ENCODE measurements around the genes DNAJC1 and SPAG6.

- PRO-cap: no peak
- RAMPAGE, long total RNA, 2 experiments: start-site peak on the minus strand in 1 of 2 experiments, at chr10:18567206-18567298 at its widest, 5 reads per replicate
Measured at GRCh38 chr10:18566977-18568391, 83.9 kb downstream of the NSUN6 start.

DNA sequence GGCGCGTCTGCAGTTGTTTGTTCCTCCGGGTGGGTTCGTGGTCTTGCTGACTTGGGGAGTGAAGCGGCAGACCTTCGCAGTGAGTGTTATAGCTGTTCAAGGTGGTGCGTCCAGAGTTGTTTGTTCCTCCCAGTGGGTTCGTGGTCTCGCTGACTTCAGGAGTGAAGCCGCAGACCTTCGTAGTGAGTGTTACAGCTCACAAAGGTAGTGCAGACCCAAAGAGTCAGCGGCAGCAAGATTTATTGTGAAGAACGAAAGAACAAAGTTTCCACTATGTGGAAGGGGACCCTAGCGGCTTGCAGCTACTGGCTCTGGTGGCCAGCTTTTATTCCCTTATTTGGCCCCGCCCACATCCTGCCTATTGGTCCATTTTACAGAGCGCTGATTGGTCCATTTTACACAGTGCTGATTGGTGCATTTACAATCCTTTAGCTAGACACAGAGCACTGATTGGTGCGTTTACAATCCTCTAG lies 64.9 kb downstream of the NSUN6 start:
- PRO-cap: no peak
- RAMPAGE, long total RNA, 2 experiments: no peak in any of the 2 experiments

DNA sequence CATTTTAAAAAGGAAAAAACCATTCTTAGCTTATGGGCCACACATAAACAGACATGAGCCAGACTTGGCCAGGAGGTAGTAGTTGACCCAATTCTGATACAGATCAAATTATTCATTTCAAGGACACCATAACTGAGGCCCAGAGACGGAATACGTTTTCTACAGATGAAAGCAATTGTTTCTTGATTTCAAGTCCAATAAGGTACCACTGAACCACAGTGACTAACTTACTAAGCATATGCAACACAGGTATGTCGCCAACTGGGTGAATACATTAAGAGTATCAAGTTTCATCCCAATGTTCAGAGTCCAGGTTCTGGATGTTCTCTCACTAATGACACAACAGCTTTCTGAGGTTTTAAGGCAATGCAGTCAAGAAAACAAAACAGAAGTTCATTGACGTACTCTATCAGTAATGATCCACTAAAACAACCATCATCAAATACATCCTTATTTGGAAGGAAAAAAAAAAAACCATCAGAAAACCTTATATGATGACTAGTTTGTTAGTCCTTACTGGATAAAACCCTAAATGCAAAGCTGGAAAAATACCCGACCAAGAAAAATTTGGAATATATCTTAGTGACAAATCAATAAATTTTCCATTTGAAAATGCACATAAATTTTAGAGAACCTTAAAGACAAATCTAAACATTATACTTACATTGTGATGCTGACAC lies 35.7 kb downstream of the NSUN6 start:
- PRO-cap: no peak
- RAMPAGE, long total RNA, 2 experiments: no peak in any of the 2 experiments

DNA sequence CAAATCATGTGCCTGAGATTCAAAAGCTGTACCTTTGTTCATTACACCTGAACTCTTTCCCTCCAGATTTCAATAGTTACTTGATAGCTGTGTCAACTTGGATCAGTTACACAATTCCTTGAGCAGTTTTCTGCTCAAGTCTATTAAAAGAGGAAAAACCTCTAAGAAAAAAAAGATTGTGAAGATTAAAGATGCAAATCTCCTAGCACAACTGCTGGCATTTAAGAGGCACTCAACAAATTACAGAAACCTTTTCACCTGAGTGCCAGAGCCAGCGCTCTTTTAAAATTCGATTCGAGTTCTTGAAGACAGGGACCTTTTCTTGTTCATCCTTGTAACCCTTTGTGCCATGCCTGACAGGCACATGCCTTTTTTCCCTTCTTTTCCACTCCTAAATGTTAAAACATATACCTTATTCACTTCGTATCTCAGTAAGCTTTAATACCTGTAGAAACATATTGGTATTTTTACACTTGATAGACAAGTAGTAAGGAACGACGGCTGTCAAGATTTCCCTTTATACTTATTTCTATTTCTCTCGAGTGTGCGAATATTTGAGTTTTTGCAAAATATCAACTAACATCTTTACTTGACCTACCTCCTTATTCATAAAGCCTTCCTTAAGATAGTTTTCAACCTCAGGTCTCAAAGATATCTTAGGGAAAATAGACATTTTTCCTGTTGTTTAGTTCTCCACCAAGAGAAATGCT lies 701 bp downstream of the NSUN6 start:
- PRO-cap: no peak
- RAMPAGE, long total RNA, 2 experiments: no peak in any of the 2 experiments

DNA sequence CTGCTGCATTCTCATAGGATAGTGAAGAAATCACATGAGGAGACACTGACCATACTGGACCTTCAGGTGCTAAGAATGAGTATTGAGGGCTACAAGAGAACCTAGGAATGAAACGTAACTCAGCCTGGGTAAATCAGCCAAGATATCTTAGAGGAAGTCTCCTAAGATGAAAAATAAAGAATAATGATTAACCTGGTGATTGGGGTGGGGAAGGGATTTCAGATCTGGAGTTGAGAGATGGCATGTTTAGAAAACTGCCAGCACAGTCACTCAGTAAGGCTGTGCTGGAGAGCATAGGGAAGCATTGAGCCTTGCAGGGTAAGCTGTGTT lies 2.0 kb upstream of the MALRD1 start:
- PRO-cap: no peak
- RAMPAGE, long total RNA, 2 experiments: no peak in any of the 2 experiments

- PRO-cap: no peak
- RAMPAGE, long total RNA, 2 experiments: no peak in any of the 2 experiments
Measured at GRCh38 chr10:19050603-19051074, 2.0 kb downstream of the MALRD1 start.

DNA sequence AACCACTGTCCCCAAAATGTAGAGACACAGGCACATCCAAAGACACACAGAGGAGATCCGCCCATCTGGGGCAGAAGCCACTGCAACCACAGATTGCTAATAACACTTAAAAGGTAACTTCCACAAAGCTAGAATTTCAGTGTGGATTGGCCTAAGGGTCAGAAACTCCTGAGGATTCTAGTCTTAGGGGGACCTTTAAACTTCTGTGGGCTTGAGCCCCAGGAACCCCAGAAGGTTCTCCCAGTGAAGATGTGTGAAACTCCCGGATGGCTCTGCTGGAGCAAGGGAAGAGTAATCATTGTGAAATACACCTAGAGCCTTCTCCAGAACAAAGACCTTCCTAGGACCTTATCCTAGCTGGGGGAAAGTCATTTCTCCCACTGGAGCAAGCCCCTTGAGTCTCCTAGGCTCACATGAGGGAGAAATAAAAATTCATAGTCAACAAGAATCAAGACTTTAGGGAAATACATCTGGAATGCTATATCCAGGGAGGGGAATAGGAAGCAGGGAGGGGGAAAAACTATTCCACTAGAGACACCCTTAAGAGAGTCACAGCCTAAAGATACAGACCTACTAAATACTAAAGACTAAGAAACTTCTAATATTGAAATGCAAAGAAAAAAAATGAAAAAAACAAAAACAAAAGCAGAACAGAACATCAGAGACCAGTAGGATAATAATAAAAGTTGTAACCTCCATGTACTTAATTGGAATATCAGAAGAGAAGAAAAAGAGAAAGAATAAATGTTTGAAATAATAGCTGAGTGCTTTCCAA lies 264.7 kb downstream of the PLXDC2 start:
- PRO-cap: no peak
- RAMPAGE, long total RNA, 2 experiments: no peak in any of the 2 experiments

GRCh38 chr10:21101015-21101460 lies 203.9 kb upstream of the NEBL start:
- PRO-cap: no peak
- RAMPAGE, long total RNA, 2 experiments: no peak in any of the 2 experiments

- PRO-cap: no peak
- RAMPAGE, long total RNA, 2 experiments: no peak in any of the 2 experiments
Measured at GRCh38 chr10:21170097-21170718, 273.1 kb upstream of the NEBL start.

- PRO-cap: no peak
- RAMPAGE, long total RNA, 2 experiments: no peak in any of the 2 experiments
Measured at GRCh38 chr10:21508985-21509326, 16.5 kb downstream of the SKIDA1 start.

- PRO-cap: no peak
- RAMPAGE, long total RNA, 2 experiments: no peak in any of the 2 experiments
Measured at GRCh38 chr10:21510273-21511076, 15.0 kb downstream of the SKIDA1 start.

- PRO-cap: no peak
- RAMPAGE, long total RNA, 2 experiments: no peak in any of the 2 experiments
Measured at GRCh38 chr10:21653658-21654649, 119.9 kb downstream of the MLLT10 start.

DNA sequence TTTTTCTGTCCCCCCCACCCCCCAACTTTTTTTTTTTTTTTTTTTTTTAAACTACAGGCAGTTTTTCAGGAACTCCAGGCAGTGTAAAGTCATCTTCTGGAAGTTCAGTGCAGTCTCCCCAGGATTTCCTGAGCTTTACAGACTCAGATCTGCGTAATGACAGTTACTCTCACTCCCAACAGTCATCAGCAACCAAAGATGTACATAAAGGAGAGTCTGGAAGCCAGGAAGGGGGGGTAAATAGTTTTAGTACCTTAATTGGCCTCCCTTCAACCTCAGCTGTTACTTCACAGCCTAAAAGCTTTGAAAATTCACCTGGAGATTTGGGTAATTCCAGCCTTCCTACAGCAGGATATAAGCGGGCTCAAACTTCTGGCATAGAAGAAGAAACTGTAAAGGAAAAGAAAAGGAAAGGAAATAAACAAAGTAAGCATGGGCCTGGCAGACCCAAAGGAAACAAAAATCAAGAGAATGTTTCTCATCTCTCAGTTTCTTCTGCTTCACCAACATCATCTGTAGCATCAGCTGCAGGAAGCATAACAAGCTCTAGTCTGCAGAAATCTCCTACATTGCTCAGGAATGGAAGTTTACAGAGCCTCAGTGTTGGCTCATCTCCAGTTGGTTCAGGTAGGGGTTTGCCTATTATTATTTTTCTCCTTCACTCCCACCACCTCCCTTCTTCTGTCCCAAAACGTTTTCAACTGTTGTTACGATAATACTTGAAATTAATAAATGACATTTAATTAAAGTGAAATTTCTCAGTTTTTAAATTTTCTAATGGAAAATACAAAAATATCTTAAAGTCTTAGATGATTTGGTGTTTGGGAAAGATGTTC lies 139.5 kb downstream of the MLLT10 start:
- PRO-cap: no peak
- RAMPAGE, long total RNA, 2 experiments: no peak in any of the 2 experiments

DNA sequence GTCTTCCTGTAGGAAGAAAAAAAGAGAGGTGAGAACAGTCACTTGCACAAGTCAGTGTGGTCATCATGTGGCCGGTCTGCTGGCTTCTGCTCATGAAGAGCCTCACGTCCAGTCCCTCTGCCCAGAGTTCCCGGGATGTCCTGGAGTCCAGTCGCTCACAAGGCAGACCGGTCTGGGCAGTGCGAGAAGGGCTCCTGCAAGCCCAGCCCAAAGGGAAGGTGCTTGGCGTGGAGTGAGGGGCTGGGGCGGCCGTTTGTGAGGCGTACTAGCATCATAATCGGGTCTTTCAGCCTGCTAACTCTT lies 222.7 kb downstream of the MLLT10 start:
- PRO-cap: unidirectional peak, plus-strand start at position 124 of the sequence
- RAMPAGE, long total RNA, 2 experiments: no peak in any of the 2 experiments

- PRO-cap: no peak
- RAMPAGE, long total RNA, 2 experiments: no peak in any of the 2 experiments
Measured at GRCh38 chr10:21919678-21920379, 83.7 kb downstream of the DNAJC1 start.

- PRO-cap: bidirectional peak, plus-strand start at chr10:22003844, minus-strand start at chr10:22003690
- RAMPAGE, long total RNA, 2 experiments: no peak in any of the 2 experiments
Measured at GRCh38 chr10:22003611-22003790, at the start of gene DNAJC1. Gene DNAJC1, minus strand, starts transcription at chr10:22003730.

GRCh38 chr10:22252298-22253229 lies 34.7 kb upstream of the EBLN1 start:
- PRO-cap: bidirectional peak, plus-strand start at chr10:22252431, minus-strand start at chr10:22252353; bidirectional peak, plus-strand start at chr10:22252702, minus-strand start at chr10:22252511; unidirectional peak, minus-strand start at chr10:22253092
- RAMPAGE, long total RNA, 2 experiments: no peak in any of the 2 experiments

DNA sequence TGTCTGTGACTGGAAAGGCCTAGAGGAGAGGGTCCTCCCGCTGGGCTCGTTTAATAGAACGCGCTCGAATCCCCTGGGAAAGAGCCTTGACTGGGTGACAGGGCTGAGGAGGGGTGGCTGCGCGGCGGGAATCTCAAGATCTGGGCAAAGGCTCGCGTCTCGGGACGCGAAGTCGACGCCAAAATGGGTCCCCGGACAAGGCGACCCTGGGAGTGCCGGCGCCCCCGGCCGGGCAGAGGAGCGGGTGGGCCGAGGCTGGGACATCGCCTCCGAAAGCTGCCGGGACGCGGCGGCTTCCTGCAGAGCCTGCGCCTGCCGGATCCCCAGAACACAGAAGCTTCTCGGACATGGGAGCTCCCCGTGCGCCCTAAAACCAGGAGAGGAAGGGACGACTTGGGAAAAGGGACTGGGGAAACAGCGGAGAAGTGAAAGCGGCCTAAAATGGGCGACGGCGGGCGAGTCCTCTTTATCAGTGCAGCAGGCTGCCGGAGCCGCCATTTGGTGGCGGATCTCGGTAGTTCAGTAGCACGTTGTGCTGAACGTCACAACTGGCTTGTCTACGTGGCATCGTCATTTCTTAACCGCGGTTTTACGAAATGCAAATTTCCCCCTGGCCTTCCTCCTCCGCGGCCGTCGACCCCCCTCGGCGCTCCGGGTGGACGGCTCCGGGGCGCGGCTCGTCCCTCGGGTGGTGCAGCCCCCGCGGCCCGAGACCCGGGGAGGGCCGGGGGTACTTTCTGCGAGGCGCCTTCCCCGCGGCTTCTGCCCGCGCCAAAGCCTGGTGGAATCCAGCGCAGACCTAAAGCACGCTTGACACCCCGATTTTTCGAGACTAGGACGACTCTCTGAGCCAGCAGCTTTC lies 10.1 kb upstream of the SPAG6 start:
- PRO-cap: no peak
- RAMPAGE, long total RNA, 2 experiments: no peak in any of the 2 experiments

DNA sequence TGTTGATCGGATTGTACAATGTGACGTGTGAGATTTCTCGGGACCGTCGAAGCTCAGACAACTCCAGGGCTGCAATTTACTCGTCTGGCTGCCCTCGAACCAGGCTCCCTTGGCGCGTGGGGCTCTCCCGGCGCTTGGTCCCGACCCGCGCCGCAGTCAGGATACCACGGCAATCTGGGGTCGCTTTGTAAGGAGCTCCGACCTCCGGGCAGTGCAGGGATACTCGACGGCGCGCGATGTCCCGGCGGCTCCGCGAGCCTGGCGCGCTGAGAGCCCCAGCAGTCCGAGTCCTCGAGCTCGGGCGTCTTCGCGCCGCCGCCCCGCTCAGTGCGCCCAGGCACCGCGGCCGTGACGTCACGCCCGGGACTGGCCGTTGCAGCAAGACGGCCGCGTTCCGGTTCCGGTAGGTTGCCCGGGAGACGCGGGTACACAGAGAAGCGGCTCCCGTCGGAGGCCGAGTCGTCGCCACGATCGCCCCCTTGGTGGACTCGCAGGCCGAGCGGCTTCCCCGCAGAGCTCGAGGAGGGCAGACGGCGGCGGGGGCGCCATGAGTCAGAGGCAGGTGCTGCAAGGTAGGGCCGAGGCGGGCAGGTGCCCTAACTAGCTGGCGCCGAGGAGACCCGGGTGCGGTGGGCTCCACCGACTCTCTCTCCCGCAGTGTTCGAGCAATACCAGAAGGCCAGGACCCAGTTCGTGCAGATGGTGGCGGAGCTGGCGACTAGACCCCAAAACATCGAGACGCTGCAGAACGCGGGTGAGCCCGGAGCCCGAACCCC lies at the start of gene SPAG6:
SPAG6 (plus strand) TSS at position 432 of the 776 bp plus-strand sequence.
- PRO-cap: bidirectional peak, plus-strand start at position 415 of the sequence, minus-strand start at position 344 of the sequence
- RAMPAGE, long total RNA, 2 experiments: start-site peak on the plus strand in 1 of 2 experiments, centred at position 415 of the sequence, 16 reads per replicate

DNA sequence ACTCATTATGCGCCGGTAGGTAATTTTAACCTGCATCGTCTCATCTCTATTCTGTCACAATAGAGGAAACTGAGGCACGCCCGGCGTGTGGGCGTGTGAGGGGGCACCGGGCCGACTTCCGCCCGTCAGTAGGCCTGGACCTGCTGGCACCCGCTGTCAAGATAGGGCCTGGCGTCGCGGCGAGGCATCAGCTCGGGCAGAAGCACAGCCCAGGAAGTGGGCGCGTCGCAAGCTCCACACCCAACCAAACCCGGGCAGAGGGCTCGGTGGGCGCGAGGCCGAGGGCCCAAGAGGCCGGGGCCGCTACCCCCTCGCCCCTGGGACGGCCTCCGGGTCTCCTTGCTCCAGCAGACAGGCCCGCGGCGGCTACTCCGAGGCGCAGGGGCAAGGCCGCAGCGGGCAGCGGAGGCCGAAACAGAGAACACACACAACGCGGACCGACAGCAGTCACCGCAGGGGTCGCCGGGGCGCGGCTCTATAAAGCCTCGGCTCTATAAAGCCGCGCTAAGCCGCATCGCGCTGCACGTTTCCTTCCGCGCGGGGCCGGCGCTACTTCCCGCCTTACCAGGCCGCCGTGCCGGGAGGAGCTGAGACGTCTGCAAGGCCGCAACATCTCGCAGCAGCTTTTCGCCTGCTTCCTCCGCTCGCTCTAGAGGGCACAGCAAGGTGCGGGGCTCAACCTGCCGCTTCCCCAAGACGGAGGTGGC lies 91.3 kb downstream of the SPAG6 start:
- PRO-cap: unidirectional peak, plus-strand start at position 257 of the sequence; bidirectional peak, plus-strand start at position 590 of the sequence, minus-strand start at position 452 of the sequence
- RAMPAGE, long total RNA, 2 experiments: no peak in any of the 2 experiments

All from prostate gland (tissue), 2 donors.